Colic lymph node (tissue), 1 donor: ENCODE results near the genes IZUMO1R, AMOTL1 and MTMR2.

DNA sequence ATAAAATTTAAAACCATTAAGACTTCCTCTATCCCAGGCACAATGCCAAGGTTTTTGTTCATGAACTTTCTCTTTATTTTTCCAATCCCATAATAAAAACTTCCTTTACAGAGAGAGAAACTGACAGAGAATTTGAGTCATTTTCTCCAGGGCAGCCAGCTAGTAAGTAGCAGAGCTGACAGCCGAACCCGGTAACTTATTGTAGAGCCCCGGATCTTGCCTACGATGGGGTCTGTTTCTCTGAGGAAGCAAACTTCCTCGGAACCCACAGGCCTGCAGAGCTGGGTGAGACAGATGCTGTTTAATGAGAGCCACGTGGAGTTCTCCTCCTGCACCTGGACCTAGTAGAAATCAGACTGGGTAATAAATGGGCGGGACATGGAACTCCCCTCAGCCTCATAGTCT, at the start of gene IZUMO1R:
TSS of gene IZUMO1R (plus strand) at position 152 of the 405 bp plus-strand sequence.
- PRO-cap: no peak

GRCh38 chr11:94511902-94512236, 392 bp upstream of the C11orf97 start:
- PRO-cap: no peak

- PRO-cap: bidirectional peak, plus-strand start at chr11:94544792, minus-strand start at chr11:94544593
These were observed 1.4 kb downstream of the FUT4 start for GRCh38 chr11:94544731-94545952.

GRCh38 chr11:94746456-94747136, 21.6 kb upstream of the AMOTL1 start:
- PRO-cap: no peak

GRCh38 chr11:94767569-94768671, at the start of gene AMOTL1:
AMOTL1 (plus strand) TSS chr11:94768356.
- PRO-cap: bidirectional peak, plus-strand start at chr11:94768316, minus-strand start at chr11:94768155

- PRO-cap: no peak
These were observed 1.4 kb downstream of the AMOTL1 start for GRCh38 chr11:94769263-94770273.

- PRO-cap: no peak
These were observed 20.3 kb downstream of the AMOTL1 start for GRCh38 chr11:94788467-94788900.

GRCh38 chr11:94853717-94854725, 85.9 kb downstream of the AMOTL1 start:
- PRO-cap: no peak

DNA sequence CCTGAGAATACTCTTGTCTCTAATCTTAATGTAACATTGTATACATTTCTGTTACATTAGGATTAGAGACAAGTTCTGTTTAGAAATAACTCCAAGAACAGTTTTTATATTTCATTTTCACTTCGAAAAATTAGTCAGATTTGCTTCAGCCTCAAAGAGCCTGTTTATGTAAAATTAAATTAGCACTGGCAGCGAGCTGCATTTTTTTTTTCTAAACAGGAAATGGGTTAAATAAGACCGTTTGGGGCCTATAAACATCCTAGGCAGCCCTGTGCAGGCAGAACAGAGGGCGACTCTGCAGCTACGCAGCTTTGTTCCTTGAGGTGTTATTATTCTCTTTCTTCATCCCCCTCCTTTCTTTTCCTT, 48.8 kb downstream of the CWC15 start:
- PRO-cap: unidirectional peak, plus-strand start at position 280 of the sequence

- PRO-cap: no peak
These were observed 40.2 kb downstream of the CWC15 start for GRCh38 chr11:94933122-94933640.

DNA sequence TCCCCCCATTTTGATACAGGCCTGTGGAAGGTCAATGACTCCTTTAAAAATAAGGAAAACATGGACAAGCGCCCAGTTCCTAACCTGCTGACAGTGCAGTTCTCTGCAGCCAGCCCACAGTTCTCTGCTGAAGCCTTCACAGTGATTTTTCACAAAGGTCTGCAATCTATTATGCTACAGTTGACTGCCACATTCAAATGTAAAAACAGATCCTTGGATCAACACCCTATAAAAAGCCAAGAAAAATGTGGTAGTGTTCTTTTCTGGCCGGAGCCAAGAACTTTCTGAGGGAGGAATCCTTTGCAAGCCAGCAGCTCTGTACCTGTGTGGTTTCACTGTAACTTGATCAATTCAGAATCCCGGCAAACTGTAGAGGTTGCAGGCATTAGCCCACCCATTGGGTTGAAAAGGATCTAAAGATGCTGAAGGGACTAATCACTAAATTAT, 107.7 kb upstream of the SESN3 start:
- PRO-cap: no peak

GRCh38 chr11:95682353-95682692, 107.3 kb downstream of the FAM76B start:
- PRO-cap: no peak

DNA sequence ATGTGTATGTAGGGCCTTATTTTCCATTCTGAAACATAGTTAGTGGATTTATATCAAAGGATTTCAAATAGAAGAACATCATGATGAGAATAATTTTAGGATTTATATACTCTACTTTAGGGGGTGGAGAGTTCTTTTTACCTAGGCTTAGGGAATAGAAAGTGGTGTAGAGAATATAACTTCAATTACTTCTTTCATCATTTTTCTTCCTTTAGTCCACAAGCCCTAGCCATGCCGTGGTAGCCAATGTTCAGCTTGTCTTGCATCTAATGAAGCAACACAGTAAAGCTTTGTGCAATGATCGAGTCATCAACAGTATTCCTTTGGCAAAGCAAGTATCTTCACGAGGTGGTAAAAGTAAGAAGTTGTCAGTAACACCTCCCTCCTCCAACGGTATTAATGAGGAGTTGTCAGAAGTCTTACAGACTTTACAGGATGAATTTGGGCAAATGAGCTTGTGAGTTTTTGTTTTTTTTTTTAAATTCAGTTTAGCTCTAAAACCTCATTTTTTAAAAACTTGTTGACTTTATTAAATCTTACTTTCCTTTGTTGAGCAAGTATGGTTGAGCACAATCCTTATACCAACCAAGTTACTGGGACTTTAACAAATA, 37.4 kb downstream of the CEP57 start:
- PRO-cap: no peak

GRCh38 chr11:95876634-95877212, 47.2 kb downstream of the MTMR2 start:
- PRO-cap: no peak

- PRO-cap: bidirectional peak, plus-strand start at chr11:95924157, minus-strand start at chr11:95924116
These were observed at the start of gene MTMR2 for GRCh38 chr11:95923417-95924278. MTMR2 (minus strand) TSS chr11:95924107.

GRCh38 chr11:96016068-96016305, 92.1 kb upstream of the MTMR2 start:
- PRO-cap: no peak

DNA sequence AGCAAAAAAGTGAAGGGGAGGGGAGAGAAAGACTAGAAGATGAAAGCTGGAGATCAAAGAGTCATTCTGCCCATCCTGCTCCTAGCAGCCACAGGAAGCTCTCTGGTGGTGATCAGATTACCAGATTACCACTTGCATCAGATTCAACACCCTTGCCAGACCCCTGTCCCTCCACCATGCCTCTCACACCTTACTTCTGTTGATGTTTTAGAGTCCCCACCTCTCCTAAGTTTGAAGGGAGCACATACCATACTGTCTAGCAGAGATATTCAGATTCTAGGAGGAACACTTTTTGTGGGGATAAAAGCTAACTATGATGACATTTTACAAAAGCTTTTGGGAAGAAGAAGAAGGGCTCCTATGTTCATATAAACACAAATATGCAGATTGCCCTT, 92.4 kb upstream of the MTMR2 start:
- PRO-cap: no peak

DNA sequence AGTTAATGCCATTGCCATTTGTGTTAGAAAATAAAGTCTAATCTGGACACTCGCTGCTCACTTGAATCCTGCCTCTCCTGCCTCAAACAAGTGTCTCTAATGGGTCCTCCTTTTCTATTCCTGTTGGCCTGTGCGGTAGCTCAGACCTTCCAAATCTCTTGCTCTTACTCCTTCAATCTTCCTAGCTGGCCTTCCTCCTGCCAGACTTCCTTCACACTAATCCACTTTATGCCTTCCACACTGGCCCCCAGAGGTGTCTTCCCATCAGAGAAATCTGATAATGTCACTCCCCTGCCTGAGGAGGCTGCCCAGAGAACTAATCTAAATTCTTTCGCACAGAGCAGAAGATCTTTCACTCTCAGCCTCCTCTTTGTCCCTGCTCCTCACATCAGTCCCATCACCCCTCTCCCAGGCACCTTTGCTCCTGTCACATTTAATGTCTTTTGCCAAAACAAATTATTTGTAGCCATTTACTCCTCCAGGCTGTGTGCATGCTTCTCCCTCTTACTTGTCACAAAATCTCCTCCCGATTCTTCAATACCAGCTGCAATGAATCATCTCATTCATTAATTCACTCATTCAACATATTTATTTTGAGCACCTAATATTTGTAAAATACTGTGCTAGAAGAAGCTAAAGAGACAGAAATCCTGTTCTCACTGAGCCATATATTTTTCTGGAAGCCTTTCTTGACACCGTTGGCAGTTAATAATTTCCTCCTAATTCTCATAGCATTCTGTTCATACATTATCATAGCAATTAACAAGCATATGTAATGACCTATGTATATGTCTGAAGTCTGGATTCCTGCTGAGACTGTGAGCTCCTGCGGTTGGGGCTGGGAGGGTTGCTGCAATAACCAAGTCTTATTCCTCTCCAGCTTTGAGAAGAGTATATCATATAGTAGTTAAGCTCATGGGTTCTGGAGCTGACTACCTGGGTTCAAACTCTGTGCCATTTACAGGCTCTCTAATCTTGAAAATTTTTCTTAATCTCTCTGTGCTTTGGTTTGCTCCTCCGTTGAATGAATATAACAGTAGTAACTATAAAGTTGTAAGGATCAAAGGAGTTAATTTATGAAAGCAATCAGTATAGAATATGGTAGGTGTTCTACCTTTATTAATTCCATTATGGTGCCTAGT, 175.5 kb downstream of the MAML2 start:
- PRO-cap: no peak

GRCh38 chr11:96197458-96197966, 145.5 kb downstream of the MAML2 start:
- PRO-cap: no peak

DNA sequence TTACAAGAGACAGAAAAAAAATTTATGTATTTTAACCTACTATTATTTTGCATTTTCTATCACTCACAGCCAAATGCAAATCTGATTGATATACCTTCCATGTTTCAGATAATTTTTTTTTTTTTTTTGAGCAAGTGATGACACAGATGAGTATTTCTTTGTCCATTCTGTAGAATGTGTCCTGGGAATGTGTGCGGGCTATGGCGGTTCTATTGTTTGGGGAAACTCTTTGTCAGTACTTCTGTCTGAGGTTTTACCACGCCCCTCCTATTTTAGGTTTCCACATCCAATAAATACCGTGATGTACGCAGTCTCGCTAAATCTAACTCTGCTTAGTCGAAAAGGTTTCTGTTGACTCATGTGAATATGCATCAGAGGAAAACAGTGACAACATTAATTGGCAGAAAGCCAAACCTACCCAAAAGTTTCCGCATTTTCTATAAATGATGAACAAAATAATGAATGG, 143.6 kb downstream of the MAML2 start:
- PRO-cap: bidirectional peak, plus-strand start at position 351 of the sequence, minus-strand start at position 330 of the sequence